ENCODE results near the genes CSE1L, SPATA2 and UBE2V1.

GRCh38 chr20:49045371-49046431 lies at the start of gene CSE1L:
TSS of gene CSE1L (plus strand) at chr20:49046312.
- PRO-cap = bidirectional peak, plus-strand start at chr20:49046328, minus-strand start at chr20:49046127

DNA sequence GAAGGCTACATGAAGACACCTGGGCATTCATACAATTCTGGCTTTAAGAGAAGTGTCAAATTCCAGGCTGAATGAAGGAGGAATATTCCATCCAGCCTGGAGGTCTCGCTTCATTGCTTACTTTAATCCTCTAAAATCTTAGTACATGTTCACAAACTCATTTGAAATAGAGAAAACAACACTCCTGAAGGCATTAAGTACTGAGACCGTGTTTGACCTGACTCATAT lies 21.0 kb downstream of the ZNFX1 start:
- PRO-cap = no peak

- PRO-cap = no peak
Observed at GRCh38 chr20:49281042-49282172, 3.5 kb upstream of the ZNFX1 start.

DNA sequence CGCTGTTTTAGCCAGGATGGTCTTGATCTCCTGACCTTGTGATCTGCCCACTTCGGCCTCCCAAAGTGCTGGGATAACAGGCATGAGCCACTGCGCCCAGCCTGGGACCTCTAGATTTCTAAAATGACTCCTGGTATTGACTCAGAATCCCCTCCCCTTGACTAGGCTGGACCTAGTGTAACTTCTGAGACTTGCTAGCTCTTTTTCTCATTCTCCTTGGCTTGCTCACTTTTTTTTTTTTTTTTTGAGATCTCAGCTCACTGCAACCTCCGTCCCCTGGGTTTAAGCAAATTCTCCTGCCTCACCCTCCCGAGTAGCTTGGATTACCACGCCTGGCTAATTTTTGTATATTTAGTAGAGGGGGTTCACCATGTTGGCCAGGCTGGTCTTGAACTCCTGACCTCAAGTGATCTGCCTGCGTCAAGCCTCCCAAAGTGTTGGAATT lies 12.1 kb upstream of the ZNFX1 start:
- PRO-cap = no peak

DNA sequence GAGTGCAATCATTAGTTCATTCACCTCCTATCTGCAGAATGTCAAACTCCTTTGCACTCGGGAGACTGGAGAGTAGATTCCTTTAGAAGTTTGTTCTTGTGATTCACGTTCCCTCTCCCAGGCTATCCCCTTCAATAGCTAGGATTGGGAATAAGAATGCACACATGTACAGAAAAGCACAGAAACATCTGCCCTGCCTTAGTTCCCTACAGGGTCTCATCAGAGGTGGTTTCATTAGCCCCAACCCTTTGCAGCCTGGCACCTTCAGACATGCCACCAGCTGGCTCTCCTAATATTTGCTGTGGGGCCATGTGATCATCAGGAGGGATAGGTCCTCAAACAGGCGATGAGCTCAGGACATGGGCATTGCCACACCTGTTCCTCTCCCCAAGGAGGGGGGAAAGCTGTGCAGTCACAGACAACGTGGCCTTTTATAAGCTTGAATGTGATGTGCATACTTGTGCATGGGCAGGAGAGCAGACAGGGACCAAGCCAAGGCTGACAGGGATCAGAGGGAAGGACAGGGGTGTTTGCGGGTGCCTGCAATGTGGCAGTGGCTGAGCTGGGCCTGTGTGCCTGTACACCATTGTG lies 78.7 kb upstream of the ZNFX1 start:
- PRO-cap = no peak

DNA sequence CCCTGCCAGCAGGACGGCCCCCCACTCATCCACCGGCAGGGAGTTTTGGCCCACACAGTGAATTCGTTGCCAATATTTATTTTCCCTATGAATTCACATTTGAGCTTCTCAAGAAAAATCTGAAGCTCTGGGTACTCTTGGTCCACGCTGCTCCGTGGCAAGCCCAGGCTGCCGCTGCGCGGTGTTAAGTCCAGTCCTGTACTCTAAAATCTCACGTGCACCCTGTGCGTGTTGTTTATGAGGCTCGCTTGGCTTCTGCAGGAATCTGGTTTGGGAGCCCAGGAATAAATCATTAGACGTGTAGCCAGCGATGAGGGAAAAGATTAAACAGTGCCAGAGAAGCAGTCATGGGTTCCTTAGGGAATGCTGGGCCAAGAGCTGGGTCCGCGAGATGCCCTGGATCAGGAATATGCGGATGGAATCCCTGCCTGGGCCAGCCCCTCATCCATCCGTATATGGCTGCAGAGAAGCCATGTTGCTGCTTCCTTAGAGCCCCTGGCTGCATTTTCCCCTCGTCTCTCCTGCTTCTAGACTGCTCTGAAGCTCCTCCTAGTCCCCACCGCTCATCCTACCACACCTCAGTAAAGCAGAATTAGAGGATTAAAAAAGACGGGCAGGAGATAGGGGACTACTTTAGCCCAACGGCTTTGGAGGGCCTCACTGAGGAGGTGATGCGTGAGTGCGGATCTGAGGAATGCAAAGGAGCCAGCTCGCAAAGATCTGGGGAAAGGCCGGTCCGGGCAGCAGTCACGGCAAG lies 87.2 kb downstream of the KCNB1 start:
- PRO-cap = no peak

DNA sequence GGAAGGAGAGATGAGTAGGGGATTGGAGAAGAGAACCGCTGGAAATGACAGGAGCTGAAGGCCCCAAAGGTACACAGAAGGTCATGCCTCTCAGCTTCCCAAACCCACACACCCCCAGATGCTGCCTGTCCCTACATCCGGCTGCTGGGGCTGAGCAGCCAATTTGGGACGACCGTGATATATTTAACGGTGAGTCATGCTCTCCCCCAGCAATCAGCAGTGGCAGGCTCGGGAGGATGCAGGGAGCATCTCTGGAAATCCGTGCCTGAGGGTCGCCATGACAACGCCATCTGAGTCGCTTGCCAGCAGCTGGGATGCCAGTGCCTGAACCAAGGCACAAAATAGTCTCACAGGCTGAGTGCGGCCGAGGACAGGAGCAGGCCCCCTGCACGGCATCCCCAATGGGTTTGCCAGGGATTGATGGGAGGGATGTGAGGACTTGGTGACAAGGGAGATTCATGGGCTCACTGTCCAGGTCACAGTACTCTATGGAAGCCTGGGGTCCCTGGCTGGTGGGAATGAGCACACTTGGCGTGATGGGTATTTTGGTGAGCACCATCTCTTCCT lies 57.9 kb downstream of the KCNB1 start:
- PRO-cap = no peak

GRCh38 chr20:49579844-49580581 lies 12.1 kb upstream of the PTGIS start:
- PRO-cap = no peak

GRCh38 chr20:49611069-49611463 lies 43.1 kb upstream of the PTGIS start:
- PRO-cap = no peak

DNA sequence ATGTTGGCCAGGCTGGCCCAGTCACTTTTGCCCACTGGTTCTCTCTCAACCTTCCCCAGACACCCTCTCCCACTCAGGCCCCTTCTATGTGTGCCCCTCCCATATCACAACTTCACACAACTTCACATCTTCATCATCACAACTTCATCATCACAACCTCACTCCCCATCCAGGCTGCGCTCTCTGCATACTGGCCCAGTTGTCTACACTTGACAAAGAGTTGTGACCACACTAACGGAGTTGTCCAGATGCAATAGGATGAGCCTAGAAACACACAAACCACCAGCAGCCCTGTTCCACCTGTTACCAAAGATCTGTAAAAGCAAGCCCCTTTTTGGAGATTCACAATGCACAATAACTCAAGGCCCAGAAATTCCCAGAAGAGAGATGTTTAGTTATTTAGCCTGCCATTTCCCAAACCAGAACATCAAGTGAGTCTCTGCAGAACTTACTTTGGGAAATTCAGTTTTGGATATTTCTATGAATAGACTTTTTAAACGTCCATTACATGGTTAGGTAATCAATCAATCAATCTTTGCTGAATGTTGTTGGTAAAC lies 53.6 kb downstream of the B4GALT5 start:
- PRO-cap = no peak

DNA sequence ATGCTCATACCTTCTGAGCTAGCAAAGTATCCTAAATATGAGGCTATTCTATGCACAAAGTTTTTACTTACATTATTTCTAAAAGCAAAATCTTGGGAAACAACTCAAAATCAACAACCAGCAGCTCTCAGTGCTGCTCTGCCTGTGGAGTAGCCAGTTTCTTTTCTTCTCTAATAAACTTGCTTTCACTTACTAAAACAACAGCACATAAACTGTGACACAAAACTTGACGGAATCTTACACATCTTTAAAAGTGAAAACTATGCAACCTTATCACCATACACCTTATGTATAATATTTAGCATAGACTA lies 43.8 kb downstream of the B4GALT5 start:
- PRO-cap = no peak

DNA sequence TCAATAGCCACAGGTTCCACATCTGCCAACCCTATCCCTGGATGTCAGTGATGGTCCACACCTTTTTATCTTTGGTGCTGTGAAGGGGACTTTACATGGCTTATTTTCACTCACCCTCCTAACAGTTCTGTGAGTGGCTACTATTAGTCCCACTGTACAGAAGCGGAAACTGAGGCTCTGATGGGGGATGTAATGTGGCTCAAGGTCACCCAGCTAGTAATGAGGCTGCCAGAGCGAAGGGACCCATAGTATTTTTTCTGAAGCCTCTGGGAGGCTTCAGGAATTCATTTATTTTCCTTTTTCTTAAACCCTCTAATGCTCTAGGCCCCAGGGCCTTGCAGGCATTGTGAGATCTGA lies 41.1 kb downstream of the SPATA2 start:
- PRO-cap = no peak

DNA sequence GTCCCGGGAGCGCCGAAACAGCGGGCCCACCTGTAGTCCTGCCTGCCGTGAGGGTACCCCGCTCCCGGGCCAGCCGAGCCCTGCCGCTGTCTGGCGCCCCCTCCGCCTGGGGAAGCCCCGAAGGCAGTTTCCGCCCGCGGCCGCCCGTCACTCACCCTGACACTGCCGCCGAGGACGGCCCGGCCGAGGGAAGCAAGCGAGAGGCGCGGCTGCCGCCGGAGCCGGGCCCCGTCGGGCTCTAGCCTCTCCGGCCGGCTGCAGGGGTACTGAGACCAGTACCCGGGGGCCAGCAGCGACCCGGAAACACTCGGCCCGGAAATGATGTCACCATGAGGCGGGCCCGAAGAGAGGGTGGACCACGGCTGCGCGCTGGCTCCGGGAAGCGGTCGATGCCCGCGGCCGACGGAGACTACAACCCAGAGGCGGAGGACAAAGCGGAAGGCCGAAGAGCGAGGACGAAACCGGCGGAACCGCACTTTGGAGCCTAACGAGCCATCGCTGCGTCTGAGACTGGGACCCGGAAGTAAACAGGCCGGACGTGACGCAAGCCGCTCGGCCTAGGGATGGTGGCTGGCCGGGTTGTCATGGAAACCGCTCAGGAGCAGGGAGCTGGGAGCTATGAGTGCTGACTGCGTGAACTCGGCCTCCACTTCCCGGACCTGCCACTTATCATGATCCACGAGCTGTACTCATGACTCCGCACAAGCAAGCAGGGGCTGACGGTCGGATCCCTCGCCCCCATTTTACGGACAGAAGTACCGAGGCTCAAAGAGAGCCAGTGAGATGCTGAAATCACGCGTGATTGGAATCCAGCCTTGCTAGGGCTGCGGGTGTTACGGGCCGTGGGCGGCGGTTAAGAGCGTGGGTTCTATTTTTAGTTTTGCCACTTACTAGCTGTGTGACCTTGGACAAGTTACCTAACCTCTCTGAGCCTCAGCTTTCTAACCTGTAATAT lies at the start of gene SPATA2:
Gene SPATA2 (minus strand): TSS at position 305 of the 955 bp plus-strand sequence.
- PRO-cap = bidirectional peak, plus-strand start at position 598 of the sequence, minus-strand start at position 305 of the sequence

GRCh38 chr20:49964865-49965335 lies 17.9 kb upstream of the SNAI1 start:
- PRO-cap = no peak

- PRO-cap = no peak
Observed at GRCh38 chr20:50026871-50027184, 44.0 kb downstream of the SNAI1 start.

- PRO-cap = bidirectional peak, plus-strand start at chr20:50113246, minus-strand start at chr20:50113139
Observed at GRCh38 chr20:50113029-50113509, at the start of gene UBE2V1. TSS of gene UBE2V1 (minus strand) at chr20:50113150.

DNA sequence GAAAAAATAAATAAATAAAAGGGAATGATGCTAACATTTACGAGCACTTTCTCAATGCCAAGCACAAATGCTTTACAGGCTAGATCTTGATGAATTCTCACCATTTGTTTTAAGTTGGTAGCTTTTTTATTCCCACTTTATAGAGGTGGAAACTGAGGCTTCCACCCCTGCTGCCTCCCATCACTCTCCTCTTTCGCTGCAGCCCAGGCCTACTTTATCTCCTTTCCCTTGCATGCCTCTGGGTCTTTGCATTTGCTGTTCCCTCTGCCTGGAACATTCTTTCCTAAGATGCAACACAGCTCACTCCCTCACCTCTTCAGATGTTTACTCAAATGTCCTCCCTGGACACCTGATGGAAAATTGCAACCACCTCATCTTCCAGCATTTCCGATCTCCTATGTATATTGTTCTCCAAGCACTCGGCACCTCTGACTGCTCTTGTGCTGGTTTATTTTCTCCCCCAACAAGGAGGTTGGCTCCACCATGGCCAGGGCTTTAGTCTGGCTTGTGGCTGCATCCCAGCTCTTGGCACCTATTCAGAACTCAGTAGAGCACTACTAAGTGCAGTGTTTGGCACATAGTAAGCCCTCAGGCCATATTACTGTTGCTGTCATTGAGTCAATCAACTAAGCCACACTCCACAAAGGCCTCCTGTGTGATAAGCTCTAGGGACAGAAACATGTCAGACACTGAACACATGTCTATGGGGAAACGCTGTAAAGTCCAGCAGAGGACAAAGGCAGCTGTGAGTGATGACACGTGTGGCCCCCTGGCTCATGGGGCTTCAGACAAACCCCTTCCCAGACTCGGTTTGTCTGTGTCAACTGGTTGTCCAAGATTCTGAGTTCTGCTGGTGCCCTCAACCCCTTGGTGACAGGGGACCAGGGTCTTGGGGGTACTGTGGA lies 19.5 kb upstream of the UBE2V1 start:
- PRO-cap = no peak

GRCh38 chr20:50165948-50166687 lies 12.6 kb upstream of the PEDS1 start:
- PRO-cap = unidirectional peak, minus-strand start at chr20:50166103

DNA sequence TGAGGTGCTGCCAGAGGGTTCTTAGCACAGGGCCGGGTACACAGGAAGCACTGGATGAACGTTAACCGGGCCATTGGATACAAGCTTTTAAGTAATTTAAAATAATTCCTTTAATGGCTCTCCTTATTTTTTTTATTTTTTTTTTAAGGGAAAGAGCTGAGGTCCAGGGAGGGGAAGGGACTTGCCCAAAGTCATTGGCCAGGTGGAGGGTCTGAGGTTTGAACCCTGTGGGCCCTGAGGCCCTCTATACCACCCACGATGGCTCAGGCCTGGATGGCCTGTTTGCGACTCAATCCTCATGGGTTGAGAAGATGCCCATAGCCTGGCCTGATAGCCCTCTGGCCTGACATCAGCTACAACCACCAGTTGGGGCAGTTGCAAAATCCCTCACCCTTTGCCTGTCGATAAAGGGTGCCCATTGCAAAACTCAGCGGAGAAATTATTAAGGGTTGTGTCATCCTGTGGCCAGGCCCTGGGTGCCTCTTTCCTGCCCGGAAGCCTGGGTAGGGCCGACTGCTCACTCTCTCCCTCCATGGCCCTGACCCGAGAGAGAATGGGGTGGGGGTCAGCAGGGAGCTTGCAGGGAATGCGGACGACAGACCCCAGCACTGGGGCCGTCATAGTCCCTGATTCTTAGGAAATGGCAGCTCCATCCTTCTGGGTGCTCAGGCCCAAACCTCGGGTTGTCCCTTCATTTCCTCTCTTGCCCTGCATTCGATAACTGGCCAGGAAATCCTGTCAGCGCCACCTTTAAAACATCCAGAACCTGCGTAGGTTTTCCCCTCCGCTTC lies 30.8 kb downstream of the CEBPB start:
- PRO-cap = no peak

GRCh38 chr20:50275962-50276941 lies 85.6 kb downstream of the CEBPB start:
- PRO-cap = unidirectional peak, plus-strand start at chr20:50276319

Measured in Metastatic Pancreatic Carcinoma in the Ovary (tissue), 1 donor.